Monocyte (primary cell): Measurements from ENCODE around the genes TLX2 and HK2.

GRCh38 chr2:74513847-74514761, at the start of gene TLX2:
Gene TLX2, plus strand, starts transcription at chr2:74514450.
- PRO-cap, 2 experiments, result no peak in any of the 2 experiments

DNA sequence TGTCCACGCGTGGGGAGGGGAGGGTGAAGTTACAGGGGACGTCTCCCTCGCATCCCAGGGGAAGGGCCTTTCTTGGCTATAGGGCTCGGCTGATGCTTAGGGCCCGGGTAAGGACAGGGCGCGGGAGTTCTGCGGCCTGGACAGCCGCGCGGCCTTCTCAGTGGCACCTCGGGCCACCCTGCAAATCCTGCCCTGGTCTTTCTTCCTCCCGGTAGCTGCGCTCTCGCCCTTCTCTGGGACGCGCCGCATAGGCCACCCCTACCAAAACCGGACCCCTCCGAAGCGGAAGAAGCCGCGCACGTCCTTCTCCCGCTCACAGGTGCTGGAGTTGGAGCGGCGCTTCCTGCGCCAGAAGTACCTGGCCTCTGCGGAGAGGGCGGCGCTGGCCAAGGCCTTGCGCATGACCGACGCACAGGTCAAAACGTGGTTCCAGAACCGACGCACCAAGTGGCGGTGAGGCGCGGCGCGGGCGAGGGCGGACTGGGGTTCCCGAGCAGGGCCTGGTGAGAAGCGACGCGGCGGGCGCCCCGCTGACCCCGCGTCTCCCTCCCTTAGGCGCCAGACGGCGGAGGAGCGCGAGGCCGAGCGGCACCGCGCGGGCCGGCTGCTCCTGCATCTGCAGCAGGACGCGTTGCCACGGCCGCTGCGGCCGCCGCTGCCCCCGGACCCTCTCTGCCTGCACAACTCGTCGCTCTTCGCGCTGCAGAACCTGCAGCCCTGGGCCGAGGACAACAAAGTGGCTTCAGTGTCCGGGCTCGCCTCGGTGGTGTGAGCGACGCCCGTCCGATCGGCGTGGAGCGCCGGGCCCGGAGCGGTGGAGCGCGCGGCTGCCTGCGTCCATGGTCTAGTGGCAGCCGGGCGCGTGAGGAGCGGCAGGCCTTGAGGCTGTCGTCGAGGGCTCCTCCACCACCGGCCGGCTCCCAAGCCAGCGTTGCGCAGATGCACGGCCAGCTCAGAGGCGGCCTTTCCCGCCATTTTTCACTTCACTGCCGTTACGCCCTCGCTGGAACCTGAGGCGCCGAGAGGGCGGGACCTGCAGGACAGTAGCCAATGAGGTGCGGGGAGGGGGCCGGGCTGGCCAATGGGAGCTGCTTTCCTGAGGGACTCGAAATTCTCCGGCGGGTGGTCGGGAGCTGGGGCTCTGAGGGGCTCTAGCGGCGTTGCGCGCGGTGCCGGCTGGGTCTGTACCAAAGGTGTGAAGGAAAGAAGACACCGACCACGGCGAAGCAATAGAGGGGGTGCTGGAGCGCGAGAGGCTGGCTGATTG, 1.6 kb downstream of the TLX2 start:
- PRO-cap, 2 experiments, result no peak in any of the 2 experiments

DNA sequence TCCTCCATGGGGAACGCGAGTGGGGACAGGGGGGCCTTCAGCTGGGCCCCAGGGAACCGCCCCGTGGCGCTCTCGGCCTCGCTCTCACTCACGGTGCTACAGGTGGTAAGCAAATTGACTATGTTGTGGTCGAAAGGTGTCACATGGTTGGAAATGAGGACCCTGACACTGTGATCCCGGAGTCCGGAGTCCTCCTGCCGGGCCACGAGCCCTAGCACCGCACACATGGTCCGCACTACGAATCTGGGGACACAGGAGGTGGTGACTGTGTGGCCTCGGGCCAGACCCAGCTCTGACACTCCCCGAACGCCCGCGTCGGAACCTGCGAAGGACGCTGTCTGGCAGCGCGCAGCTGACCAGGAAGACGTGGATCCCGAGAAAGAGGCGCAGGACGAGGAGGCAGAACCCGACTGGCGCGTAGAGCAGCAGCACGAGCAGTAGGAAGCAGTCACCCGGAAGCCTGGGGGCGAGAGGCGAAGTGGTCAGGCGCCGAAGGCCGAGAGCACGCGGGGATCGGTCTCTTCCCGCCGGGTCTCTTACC, 396 bp downstream of the AUP1 start:
- PRO-cap, 2 experiments, result peak in 2 of 2 experiments; most common plus-strand start position 402 of the sequence (in 2); most common minus-strand start position 412 of the sequence (in 2)

DNA sequence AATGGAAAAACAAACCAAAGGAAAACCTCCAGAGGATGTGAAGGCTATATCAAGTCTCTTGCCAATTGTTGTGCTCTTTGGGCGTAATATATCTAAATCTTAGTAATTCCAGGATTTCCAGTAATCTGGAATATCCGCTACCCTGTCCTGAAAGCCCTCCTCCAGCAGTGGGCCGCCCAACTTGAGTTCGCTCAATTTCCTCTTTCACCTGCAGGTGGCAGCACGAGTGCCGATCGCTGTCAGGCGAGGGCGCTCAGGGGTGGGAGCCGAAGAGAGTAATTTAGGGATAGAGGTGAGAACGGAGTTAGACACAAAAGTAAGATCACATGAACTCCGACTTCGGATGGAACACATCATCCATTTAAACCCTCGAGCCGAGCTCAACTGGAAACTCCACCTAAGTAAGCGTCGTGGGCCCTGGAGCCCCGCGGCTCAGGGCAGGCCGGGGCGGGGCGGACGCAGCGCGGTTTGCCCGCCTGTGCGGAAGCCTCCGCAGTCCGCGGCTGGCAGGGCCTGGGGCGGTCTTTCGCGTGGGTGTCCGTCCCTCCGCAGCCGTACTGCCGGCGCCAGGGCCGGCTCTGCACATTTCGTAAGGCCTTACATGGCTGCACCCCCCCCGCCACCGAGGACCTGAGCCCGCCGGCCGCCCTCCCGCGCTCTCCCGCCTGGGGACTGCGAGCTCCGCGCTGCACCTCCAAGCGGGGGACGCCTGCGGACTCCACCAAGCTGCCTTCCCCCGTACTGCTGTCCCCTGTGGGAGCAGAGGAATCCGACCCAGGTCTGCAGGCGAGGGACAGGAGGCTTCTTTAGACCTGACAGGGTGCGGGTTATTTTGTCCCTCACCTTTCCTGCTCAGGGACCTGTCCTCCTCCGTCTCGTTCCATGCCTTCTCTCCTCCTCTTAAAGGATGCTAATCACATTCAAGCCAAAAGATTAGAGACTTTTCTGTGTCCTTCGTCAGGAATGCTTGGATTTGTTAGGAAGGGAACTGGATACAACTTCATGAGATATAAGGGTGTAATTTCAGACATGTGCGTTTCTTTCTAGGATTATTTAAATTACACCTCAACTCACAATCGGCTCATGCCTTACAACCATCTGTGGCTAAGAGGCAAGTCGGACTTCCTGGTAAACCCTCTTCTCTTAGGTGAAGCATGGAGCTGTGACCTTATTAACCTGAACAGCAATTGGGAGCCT, 61.3 kb downstream of the SEMA4F start:
- PRO-cap, 2 experiments, result peak in 2 of 2 experiments; most common plus-strand start position 495 of the sequence (in 2); most common minus-strand start position 470 of the sequence (in 1)

DNA sequence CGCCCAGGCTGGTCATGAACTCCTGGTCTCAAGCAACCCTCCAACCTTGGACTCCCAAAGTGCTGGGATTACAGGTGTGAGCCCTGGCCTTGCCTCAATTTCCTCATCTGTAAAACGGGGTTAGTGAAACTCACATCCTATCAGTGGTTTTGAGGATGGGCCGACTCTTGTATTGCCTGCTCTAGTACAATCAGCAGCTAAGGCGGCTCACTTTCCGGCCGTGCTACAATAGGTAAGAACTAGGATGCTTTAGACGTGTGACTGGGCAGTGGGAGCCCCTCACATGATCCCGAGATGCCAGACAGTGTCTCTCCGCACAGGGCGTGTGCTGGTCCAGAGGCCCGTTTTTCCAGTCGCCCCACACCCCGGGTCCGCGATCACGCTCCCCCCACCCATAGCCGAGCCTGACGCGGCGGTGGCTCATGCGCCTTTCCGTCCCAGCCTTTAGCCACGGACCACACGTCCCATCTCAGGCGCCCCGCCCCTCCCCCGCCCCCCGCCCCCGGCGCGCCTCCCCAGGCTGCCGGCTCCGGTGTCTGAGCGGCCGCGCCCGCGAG, 409 bp upstream of the HK2 start:
- PRO-cap, 2 experiments, result peak in 2 of 2 experiments; most common minus-strand start position 417 of the sequence (in 1)

- PRO-cap, 2 experiments, result peak in 2 of 2 experiments; most common plus-strand start chr2:74834129 (in 2)
These were observed at the start of gene HK2 for GRCh38 chr2:74833997-74834374. Gene HK2, plus strand, starts transcription at chr2:74834127.

GRCh38 chr2:74836057-74836484, 2.1 kb downstream of the HK2 start:
- PRO-cap, 2 experiments, result no peak in any of the 2 experiments

DNA sequence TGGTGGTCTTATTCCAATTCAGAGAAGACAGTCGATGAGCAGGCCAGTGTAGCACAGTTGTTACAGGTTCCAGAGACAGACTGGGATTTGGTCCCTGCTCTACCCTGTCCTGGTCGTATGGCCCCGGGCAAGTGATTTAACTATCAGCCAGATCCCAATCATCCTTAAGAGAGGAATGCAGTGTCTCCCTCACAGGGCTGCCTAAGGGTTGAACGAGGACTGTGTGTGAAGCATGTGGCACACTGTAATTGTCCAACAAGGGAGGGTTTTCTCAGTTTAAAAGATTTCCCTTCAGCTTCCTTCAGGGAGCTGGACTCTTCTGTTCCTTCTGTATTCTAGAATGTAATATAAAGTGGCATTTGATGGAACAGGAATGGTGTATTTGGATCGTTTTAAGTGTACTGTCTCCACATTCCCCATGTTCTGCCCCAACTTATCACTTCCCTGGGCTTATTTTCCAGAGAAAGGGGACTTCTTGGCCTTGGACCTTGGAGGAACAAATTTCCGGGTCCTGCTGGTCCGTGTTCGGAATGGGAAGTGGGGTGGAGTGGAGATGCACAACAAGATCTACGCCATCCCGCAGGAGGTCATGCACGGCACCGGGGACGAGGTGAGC, 47.4 kb downstream of the HK2 start:
- PRO-cap, 2 experiments, result peak in 1 of 2 experiments; most common plus-strand start position 290 of the sequence (in 1)

- PRO-cap, 2 experiments, result no peak in any of the 2 experiments
These were observed 907 bp downstream of the POLE4 start for GRCh38 chr2:74959349-74959751.

GRCh38 chr2:75516354-75516862, 44.3 kb downstream of the EVA1A start:
- PRO-cap, 2 experiments, result no peak in any of the 2 experiments

DNA sequence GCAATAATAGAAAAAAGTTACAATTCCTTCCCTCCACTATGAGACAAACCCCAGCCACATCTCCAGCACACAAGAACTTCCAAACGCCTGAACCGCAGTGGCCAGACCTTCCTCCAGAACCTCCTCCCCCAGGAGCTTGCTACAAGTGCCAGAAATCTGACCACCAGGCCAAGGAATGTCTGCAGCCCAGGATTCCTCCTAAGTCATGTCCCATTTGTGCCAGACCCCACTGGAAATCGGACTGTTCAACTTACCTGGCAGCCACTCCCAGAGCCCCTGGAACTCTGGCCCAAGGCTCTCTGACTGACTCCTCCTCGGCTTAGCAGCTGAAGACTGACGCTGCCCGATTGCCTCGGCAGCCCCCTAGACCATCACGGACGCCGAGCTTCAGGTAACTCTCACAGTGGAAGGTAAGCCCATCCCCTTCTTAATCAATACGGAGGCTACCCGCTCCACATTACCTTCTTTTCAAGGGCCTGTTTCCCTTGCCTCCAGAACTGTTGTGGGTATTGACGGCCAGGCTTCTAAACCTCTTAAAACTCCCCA, 431.6 kb downstream of the LRRTM4 start:
- PRO-cap, 2 experiments, result no peak in any of the 2 experiments

- PRO-cap, 2 experiments, result no peak in any of the 2 experiments
These were observed 418.9 kb downstream of the LRRTM4 start for GRCh38 chr2:77103319-77103698.

GRCh38 chr2:77753688-77754480, 231.7 kb upstream of the LRRTM4 start:
- PRO-cap, 2 experiments, result no peak in any of the 2 experiments

DNA sequence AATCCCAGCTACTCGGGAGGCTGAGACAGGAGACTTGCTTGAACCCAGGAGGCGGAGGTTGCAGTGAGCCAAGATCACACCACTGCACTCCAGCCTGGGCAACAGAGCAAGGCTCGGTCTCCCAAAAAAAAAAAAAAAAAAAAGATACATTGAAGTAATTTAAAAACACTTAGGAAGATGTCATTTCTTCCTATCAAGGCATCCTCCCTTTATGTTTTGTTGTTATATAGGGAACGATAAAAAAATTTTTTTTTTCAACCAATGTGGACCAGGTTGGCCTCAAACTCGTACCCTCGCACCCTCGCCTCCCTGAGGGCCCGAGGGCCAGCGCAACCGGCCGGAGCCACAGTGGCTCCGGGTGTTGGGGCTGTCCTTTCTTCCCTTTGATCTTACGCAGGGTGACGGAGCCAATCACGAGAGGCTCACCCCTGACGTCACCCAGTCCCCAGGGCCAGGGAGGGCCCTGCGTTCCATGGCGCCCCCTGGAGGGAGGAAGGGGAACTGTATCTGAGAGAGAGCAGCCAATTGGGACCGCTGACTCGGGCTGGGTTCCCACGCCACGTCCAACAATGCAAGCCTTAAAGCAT, 432.6 kb upstream of the LRRTM4 start:
- PRO-cap, 2 experiments, result no peak in any of the 2 experiments

DNA sequence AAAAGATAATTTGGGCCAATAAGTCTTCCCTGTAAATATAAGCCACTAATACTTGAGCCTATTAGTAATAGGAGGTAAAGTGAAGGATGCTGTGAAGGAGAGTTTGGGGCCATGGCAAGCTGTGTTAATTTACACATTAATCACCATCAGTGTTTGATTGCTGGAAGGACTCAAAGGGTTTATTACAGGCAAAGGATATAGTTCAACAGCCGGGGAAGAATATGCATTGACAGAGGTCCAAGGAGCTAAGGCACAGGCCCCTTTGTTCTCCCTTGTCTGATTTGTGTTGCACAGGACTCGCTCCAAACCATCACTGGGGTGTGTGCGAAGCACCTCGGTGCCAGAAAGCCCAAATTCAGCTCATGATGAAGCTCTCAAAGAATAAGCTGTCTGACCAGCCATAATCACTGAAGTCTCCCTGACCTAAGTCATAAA, 109.7 kb upstream of the REG3G start:
- PRO-cap, 2 experiments, result no peak in any of the 2 experiments

GRCh38 chr2:79863072-79863612, 350.3 kb downstream of the CTNNA2 start:
- PRO-cap, 2 experiments, result no peak in any of the 2 experiments

DNA sequence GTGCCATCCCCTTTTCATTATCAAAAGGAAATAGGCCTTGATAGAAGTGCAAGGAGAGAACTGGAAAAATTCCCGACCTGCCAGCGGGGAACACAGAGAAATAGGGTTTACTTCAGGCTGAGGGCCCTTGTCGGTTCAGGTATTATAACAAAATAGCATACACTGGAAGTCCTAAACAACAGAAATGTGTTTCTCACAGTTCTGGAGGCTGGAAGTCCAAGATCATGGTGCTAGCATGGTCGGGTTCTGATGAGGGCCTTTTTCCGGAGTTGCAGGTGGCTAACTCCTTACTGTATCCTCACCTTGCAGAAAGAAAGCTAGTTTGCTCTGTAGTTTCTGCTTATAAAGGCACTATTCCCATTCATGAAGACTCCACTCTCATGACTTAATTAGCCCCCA, 215.7 kb upstream of the LRRTM1 start:
- PRO-cap, 2 experiments, result no peak in any of the 2 experiments

- PRO-cap, 2 experiments, result no peak in any of the 2 experiments
These were observed 34.8 kb downstream of the TRABD2A start for GRCh38 chr2:84845906-84846646.

DNA sequence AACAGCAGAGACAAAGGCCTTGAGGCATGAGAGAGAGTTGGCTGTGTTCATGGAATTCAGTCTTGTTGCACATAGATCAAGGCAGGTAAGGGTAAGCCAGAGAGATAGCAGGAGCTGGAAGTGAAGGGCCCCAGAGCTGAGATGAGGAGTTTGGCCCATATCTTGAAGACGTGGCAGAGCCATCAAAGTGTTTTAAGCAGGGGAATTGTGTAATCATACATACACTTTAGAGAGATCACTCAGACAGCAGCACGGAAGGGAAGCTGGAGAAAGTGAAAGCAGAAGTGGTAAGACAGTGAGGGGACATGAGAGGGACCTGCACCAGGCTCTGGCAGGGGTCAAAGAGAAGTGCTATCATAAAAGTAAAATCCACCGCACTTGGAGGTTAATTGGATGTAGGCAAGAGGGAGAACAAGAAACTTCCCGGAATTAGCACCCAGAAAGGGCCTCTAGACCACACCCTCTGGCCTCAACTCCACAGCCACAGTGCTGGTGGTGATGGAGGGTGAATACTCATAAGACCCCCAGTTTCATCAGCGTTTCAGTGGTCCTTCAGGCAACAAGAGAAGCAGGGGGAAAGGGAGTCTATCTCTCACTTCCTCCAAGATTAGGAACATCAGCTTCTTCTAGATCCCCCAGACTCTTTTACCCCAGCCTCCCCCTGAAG, 8.0 kb upstream of the TRABD2A start:
- PRO-cap, 2 experiments, result no peak in any of the 2 experiments

- PRO-cap, 2 experiments, result no peak in any of the 2 experiments
These were observed 19.2 kb downstream of the TMSB10 start for GRCh38 chr2:84924693-84924932.